ENCODE measurements around a stretch of chr5.

DNA sequence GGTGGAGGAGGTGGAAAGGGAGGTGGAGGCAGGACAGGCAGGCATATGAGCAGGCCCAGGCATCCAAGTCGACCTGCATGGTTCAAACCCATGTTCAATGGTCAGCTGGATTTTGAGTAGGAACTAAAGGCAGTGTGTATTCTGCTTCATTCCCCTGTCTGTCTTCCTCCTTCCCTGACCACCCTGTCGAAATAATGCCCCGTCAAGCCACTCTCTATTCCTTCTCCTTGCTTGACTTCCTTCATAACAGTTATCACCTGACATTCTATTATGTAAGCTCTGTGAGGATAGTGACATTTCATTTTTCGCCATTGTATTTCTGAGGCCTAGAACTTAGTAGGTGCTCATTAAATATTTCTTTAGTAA, 34.8 kb downstream of the ATP6V0E1 start:
- RAMPAGE, long total RNA: no peak
- RRBS: no CpG with 5 or more reads among the region's 4 CpGs

GRCh38 chr5:173065203-173065610, 9.1 kb downstream of the CREBRF start:
- RAMPAGE, long total RNA: no peak
- RRBS: no CpG with 5 or more reads among the region's 1 CpG

DNA sequence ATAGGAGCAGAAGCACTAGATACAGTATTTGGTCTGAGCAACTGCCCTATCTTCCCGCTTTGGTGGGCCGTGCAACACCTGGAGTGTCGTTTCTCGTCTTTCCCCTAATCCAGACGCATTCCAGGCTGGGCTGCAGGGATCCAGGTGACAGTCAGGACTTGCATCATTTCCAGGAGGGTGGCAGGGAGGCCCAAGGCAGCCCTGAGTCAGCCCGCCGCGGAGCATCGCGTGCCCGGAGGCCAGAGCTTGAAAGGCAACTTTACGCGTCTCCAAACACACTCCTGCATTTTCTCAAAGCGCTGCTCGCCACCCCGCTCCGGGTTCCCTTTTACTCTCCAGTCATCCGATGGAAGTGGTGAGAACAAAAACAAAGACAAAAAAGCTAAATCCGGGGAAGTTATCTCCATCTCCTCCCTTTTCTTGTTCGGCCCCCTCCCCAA, 807 bp upstream of the STC2 start:
- RAMPAGE, long total RNA: no peak
- RRBS: 5% methylated on average over 9 of the region's 20 CpGs

GRCh38 chr5:173412248-173412867, 84.1 kb upstream of the STC2 start:
- RAMPAGE, long total RNA: no peak
- RRBS: 5% methylated on average over 1 of the region's 13 CpGs

DNA sequence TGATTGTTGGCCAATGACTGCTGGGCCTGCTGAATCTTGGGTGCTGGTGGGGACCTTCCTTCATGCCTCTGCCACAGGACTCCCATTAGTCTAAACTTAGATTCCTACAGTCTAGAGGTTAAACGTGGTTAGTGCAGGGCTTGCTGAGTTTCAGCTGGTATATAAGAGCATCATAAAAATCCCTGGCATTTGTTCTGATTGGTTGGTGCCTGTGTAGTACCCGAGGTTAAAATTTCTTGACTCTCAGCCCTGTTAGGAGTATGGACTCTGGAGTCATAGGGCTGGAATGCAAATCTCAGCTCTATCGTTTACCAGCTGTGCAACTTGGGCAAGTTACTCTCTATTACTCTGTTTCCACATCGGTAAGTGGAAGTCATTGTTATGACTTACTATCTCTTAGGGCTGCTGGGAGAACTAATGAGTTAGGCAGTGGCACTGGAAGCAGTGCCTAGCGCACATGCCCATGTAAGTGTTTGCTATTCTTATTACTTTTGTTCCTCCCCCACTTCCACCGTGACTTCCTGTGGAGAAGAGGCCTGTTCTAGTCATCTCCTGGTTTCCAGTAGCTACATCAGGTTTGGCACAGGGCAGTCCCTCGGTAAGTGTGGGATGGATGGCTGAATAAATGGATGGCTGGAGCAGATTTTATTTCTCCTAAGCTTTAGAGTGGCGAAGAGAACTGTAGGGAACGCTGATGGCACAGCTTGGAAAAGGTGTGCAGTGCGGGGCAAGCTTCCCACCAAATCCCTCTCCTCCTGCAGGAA, 141.5 kb downstream of the BOD1 start:
- RAMPAGE, long total RNA: no peak
- RRBS: no CpG with 5 or more reads among the region's 10 CpGs

DNA sequence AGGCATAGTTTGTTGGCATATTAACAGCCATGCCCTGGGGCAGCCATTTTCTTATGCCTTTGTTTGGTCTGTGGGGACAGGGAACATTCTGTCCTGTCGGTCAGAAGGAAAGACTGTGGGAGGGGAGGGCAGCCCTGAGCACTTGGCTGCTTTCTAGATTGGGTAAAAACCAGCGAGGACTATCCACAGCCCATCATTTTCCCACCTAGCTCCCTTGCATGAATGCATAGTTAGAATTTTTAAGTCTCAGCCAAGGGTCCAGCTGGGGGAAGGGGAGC, 130.1 kb downstream of the BOD1 start:
- RAMPAGE, long total RNA: no peak
- RRBS: no CpG with 5 or more reads among the region's 2 CpGs

GRCh38 chr5:173609136-173609600, 7.3 kb downstream of the BOD1 start:
- RAMPAGE, long total RNA: no peak
- RRBS: no CpG with 5 or more reads among the region's 8 CpGs

GRCh38 chr5:173642012-173642827, 25.8 kb upstream of the BOD1 start:
- RAMPAGE, long total RNA: no peak
- RRBS: no CpG with 5 or more reads among the region's 9 CpGs

DNA sequence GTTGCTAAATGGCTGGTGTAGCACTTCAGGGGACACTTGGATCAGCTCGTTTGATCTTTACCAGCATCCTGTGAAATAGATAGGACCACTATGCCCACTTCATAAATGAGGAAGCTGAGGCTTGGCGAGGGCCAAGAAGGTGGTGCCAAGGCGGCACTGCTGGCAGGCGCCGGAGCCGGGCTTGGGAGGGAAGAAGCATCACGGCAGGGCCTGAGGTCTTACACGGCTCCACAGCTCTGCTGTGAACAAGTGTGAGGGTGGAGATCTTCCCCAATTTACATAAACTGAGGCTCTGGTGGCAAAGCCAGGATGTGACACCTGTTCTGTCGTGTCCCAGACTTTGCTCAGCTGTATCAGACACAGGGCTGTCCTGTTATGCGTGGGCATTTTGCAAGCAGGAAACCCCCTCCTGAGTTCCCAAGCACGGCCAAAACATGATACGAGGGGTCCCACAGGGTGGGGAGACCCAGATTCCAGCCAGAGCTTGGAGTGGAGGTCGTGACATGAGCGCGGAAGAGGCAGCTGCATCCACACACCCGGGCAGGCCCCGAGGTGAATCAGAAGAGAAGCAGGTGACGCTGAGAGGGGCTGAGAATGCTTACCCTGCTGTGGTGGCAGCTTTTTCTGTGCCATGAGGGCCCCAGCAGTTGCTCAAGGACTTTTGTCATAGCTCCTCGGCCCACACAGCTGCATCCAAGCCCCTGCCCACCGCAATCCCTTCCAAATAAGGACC, 117.5 kb upstream of the BOD1 start:
- RAMPAGE, long total RNA: no peak
- RRBS: no CpG with 5 or more reads among the region's 20 CpGs

GRCh38 chr5:173736933-173737221, 120.4 kb upstream of the BOD1 start:
- RAMPAGE, long total RNA: no peak
- RRBS: no CpG with 5 or more reads among the region's 6 CpGs

GRCh38 chr5:173737222-173737612, 120.8 kb upstream of the BOD1 start:
- RAMPAGE, long total RNA: no peak
- RRBS: no CpG with 5 or more reads among the region's 5 CpGs

GRCh38 chr5:173753326-173754003, 134.7 kb upstream of the CPEB4 start:
- RAMPAGE, long total RNA: no peak
- RRBS: no CpG with 5 or more reads among the region's 14 CpGs

- RAMPAGE, long total RNA: no peak
- RRBS: no CpG with 5 or more reads among the region's 7 CpGs
Observed at GRCh38 chr5:173850223-173850886, 37.8 kb upstream of the CPEB4 start.

GRCh38 chr5:173858339-173858932, 29.7 kb upstream of the CPEB4 start:
- RAMPAGE, long total RNA: no peak
- RRBS: no CpG with 5 or more reads among the region's 5 CpGs

DNA sequence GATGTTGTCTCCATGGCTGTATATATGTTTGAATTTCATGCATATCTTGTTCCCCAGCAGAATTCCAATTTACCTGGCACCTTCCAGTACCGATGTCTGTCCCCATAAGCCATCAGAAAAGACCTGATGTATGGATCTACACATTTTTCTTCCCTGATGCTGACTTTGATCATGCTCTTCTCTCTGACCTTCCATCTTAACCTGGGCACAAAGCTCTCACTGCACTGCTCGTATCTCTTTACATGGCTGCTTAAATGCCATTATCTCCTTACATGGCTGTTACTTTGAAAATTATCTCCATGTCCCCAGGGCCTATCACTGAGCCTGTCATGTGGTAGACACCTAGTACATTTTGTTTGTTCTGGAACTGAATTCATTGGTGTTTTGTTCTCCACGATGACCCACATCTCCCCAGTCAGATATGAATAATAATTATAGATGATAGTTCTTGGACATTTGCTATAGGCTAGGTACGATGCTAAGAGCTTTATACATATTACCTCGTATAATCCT, 10.0 kb upstream of the CPEB4 start:
- RAMPAGE, long total RNA: no peak
- RRBS: no CpG with 5 or more reads among the region's 5 CpGs

GRCh38 chr5:173887459-173888202, 518 bp upstream of the CPEB4 start:
- RAMPAGE, long total RNA: no peak
- RRBS: no CpG with 5 or more reads among the region's 36 CpGs

DNA sequence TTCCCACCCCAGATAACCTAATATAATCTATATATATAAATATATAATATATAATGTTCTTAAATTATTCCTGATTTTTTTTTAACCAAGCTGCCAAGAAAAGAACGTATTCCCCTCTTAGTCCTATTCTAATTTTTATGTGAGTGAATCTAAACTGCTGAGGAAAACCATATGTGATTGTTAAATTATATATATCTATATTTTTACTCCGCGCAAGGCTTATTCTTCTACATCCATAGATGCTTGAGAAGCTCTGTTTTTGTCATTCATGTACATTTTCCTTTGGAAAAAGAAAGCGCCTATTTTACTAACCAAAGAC, 944 bp downstream of the CPEB4 start:
- RAMPAGE, long total RNA: no peak
- RRBS: no CpG with 5 or more reads among the region's 4 CpGs

DNA sequence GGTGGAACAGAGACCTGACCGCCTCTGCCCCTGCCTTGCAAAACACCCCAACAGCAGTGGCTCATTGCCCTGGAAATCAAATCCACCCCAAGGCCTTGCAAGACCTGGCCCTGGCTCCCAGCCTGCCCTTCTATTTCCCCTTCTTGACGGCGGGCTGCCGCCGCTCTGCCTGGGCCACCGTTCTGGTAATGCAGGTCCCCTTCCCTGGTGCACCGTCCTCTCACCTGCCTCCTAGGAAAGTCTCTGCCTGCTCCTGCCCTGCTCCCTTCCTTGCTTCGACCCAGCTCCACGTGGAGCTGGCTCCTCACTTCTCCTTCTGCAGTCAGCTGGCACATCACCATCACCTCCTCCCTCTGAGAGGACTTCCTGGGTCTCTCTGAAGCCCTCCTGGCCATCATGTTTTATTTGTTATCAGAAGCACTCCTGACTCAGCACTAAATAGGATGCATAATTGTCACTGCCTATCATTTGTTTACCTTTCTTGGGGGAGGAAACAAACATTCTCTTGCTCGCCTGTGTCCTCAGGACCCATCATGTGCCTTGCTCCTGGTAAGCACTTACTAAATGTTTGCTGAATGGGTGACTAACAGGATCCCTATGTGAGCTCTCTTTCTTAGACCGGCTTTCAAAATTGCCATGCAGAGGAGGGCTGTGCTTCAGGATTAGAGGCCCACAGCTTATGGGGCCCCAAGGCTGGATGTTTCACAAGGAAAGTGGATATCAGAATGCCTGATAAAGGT, 19.7 kb upstream of the C5orf47 start:
- RAMPAGE, long total RNA: no peak
- RRBS: no CpG with 5 or more reads among the region's 11 CpGs

DNA sequence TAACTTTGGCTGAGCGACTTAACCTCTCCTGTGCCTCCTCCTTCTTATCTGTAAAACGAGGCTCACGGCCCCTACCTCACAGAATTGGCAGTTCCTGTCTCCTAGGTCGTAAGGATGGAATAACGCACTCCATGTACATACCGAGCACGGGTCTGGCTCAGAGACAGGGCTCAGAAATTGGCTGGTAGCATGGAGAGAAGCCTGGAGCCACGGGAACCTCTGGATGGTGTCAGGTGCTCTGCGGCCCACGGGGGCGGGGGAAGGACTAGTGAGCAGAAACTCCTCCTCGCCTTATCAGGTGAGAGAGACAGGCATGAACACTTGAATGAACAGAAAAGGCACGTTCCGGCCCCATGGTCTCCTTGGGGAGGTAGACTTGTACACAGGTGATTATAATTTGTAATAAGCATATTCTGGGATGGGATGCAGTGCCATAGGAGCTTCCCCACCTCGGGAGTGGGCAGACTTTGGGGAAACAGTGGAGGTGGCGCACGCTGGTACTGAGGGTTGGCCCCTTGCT, 15.3 kb upstream of the C5orf47 start:
- RAMPAGE, long total RNA: no peak
- RRBS: no CpG with 5 or more reads among the region's 17 CpGs

- RAMPAGE, long total RNA: no peak
- RRBS: no CpG with 5 or more reads among the region's 11 CpGs
Observed at GRCh38 chr5:174336007-174336429, 290.5 kb downstream of the NSG2 start.

Data from kidney epithelial cell (primary cell).